Mesenchymal stem cell of Wharton's jelly (primary cell): ENCODE results near the gene N4BP3.

GRCh38 chr5:177455963-177456127, 9.2 kb downstream of the PRR7 start:
- CAGE, long polyA plus RNA, result no peak

GRCh38 chr5:177456796-177457046, 10.1 kb downstream of the PRR7 start:
- CAGE, long polyA plus RNA, result no peak

GRCh38 chr5:177485130-177485815, 11.8 kb upstream of the DBN1 start:
- CAGE, long polyA plus RNA, result no peak

DNA sequence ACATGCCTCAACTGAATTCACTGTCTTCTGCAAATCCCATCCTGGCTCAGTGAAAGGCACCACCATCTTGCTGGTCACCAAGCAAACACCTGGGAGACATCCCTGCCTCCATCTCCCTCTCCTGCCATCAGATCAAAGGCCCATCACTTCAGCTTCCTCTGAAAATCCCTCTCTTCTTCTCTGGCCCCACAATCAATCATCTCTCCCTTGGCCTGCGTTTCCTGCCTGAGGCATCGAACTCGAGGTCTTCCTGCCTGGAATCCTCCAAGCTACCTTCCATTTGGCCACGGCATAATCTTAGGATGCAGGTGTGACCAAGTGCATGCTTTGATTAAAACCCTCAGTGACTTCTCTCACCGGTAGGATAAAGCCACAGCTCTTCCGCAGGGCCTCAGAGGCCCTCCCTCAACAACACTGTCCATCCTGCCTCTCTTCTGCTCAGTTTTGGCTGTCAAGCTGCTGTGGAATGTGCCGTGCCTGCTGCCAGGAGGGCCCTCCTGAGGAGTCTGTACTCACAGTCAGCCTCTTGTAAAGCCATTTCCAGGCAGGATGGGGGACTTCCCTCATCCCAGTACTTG, 13.6 kb upstream of the DDX41 start:
- CAGE, long polyA plus RNA, result no peak

DNA sequence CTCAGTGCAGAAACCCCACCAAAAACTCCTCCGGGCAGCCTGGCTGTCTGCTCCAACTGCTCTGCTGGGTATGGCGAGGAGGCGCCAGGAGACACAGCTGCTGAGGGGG, 830 bp downstream of the FAM193B start:
- CAGE, long polyA plus RNA, result no peak

DNA sequence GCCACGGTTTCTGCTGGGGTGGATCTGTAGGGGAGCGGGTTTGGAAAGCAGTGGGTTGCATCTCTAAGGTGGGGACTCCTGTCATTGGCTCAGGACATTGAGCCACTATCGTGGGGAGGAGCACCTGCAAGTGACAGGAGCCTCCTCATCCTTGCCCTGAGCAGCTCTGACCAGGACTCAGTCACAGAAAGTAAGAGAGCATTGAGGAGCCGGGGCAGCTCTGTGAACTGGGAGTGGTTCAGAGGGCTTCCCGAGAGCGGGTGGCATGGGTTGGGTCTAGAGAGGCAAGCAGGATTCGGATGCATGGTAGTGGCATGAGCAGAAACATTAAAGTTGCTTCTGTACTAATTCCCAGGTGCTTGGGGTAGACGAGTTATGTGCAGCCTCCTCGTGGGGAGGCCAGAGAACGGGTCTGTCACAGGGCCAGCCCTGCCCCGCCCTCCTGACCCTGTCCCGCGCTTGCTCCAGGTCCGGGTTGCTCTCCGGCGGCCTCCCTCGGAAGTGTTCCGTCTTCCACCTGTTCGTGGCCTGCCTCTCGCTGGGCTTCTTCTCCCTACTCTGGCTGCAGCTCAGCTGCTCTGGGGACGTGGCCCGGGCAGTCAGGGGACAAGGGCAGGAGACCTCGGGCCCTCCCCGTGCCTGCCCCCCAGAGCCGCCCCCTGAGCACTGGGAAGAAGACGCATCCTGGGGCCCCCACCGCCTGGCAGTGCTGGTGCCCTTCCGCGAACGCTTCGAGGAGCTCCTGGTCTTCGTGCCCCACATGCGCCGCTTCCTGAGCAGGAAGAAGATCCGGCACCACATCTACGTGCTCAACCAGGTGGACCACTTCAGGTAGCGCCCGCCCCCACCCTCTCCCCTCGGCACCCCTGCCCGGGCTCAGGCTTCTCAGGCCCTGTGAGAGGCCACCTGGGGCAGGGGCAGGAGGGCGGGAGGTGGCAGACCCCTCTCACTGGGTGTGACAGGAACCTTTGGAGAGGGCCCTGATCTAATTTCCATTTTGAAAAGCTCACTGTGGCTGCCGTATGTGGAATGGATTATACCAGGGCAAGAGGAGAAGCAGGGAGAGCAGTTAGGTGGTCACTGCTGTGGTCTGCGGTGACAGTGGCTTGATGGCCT, 4.1 kb downstream of the B4GALT7 start:
- CAGE, long polyA plus RNA, result no peak

GRCh38 chr5:177809321-177809773, 186.7 kb downstream of the PROP1 start:
- CAGE, long polyA plus RNA, result no peak

DNA sequence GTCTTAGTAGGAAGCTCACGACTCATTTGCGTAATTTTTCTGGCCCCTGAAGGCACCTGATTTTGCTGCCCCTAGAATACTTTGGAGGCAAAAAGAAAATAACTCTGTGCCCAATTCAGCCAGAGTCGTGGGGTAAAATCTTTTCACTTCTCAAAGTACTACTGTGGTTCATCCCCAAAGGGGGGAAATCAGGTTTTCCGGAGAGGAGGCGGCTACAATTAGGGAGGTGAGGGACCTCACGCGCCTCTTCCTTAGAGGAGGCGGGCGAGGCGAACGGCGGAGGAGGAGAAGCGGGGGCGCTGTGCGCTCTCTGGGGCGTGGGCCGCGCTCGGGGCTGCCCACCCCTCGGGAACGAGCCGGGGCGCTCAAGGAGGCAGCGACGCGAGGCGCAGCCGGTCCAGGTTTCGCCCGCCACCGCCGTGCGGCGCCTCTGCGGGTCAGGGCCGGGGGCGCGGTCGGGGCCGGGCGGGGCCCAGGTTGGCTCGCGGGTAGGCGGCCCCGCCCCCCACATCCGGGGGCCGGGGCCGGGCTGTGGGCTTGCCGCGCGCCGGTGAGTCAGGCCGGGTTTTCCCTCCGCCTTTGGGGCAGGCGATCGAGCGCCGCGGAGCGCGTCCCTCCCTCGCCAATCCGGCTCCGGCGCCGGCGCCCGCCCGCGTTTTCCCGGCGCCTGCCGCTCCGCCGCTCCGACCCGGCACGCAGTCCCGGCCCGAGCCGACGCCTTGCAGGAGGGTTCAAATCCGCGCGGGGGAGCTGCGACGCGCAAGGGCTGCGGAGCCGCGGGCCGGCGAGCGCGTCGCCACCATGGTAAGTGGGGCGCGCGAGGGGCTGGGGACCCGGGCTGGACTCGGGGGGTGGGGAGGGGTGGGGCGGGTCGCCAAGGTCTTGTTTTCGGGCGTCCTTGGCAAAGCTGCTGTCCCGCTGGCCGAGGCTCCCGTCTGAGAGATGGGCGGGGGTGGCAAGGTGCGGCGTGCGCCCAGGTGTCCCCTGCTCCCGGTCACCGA, at the start of gene N4BP3:
Gene N4BP3, plus strand, starts transcription at position 565 of the 1,001 bp plus-strand sequence.
- CAGE, long polyA plus RNA, result no peak

GRCh38 chr5:178206985-178207670, 2.8 kb downstream of the HNRNPAB start:
- CAGE, long polyA plus RNA, result no peak

DNA sequence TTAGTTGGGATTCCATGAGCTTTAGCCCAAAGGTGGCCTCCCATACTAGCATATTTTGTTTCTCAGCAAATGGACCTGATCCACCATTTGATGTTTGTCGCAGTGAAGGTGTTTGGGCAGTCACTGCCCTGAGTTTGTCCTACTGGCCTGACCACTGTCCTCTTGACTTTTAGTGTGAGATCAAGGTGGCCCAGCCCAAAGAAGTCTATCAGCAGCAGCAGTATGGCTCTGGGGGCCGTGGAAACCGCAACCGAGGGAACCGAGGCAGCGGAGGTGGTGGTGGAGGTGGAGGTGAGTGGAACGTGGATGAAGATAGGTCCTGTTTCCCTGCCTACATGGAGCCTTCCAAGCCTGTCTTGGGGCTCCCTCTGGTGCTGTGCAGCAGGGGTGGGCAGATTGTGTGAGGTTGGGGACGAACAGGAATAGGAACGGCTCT, 4.8 kb downstream of the HNRNPAB start:
- CAGE, long polyA plus RNA, result start-site peak on the plus strand centred at position 258 of the sequence, 61 bp wide, 120 and 86 reads in 2 replicates

GRCh38 chr5:178211000-178212152, 7.0 kb downstream of the HNRNPAB start:
- CAGE, long polyA plus RNA, result no peak

GRCh38 chr5:178231821-178232087, 848 bp downstream of the PHYKPL start:
- CAGE, long polyA plus RNA, result no peak

GRCh38 chr5:178232976-178233113, 243 bp upstream of the PHYKPL start:
- CAGE, long polyA plus RNA, result no peak

DNA sequence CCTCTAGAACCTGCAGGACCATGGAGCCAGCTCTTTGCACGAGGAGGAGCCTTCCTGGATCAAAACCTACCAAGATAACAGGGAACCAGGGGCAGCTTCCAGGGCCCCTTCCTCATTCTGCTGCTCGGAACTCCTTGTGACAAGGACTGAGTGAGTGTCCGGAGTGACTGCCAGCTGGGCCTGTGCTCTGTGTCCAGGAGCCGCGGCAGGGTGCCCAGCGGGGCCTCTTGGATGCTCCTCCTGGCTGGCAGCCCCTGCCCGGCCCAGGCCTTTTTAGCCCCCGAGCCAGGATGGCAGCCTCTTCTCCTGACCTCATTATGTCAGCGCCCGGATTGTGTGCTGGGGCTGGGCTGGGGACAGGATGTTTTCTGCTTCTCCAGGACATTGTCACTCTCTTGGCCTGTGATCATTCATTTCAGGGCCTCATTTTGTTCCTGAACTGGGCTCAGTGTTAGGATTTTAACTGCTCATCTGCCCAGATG, 161.8 kb downstream of the COL23A1 start:
- CAGE, long polyA plus RNA, result no peak

DNA sequence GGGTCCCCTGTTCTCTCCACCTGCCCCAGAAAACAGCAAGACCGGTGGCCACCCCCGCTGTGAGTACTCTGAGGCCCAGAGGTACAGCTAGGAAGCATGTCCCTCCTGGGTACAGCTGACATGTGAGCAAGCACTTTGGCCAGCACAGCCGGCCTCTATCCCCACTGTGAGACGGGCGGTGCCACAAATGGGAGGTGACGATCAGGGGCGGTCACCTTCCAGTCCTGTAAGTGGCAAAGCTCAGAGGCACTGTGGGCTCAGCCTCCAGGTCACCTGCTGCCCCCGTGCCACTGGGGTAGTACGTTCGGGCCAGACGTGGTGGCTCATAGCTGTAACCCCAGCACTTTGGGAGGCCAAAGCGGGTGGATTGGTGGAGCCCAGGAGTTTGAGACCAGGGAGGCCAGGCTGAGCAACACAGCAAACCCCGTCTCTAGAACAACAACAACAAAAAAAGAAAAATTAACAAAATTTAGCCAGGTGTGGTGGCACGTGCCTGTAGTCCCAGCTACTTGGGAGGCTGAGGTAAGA, 45.7 kb downstream of the COL23A1 start:
- CAGE, long polyA plus RNA, result no peak

- CAGE, long polyA plus RNA, result no peak
Measured at GRCh38 chr5:178804027-178804527, 55.7 kb upstream of the ZNF354B start.

- CAGE, long polyA plus RNA, result no peak
Measured at GRCh38 chr5:179314115-179314745, 31.0 kb downstream of the ADAMTS2 start.

- CAGE, long polyA plus RNA, result no peak
Measured at GRCh38 chr5:179456050-179456437, 94.3 kb upstream of the RUFY1 start.

DNA sequence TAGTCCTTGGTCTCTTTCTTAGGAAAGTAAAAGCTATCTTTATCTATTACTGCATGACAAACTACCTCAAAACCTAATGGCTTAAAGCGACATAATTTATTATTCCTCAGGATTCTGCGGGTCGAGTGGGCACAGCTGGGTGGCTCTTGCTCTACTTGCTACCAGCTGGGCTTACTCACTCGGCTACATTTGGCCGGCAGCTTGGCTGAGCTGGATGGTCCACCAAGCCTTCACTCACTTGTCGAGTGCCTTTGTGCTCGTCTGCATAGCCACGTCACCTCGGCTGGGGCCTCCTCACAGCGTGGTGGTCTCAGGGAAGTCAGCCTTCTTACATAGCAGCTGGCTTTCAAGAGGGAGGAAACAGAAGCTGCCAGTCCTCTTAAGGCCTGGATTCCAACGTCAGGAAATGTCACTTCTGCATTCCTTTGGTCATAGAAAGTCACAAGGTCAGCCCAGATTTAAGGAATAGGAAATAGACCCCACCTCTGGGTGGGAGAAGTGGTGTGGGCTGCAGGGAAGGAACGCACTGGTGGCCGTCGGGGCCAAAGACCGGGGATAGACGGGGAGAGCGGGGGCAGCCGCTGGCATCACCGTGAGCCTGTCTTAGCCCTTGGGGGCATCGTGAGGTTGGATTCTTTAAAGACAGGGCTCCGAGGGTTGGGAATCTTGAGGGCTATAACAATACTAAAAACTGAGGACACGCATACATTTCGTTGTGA, 75.1 kb upstream of the RUFY1 start:
- CAGE, long polyA plus RNA, result no peak

- CAGE, long polyA plus RNA, result no peak
Measured at GRCh38 chr5:179709581-179710156, 10.9 kb downstream of the CANX start.